Gallbladder (tissue), 1 donor: Measurements from ENCODE around the genes MYH13 and TBC1D26.

DNA sequence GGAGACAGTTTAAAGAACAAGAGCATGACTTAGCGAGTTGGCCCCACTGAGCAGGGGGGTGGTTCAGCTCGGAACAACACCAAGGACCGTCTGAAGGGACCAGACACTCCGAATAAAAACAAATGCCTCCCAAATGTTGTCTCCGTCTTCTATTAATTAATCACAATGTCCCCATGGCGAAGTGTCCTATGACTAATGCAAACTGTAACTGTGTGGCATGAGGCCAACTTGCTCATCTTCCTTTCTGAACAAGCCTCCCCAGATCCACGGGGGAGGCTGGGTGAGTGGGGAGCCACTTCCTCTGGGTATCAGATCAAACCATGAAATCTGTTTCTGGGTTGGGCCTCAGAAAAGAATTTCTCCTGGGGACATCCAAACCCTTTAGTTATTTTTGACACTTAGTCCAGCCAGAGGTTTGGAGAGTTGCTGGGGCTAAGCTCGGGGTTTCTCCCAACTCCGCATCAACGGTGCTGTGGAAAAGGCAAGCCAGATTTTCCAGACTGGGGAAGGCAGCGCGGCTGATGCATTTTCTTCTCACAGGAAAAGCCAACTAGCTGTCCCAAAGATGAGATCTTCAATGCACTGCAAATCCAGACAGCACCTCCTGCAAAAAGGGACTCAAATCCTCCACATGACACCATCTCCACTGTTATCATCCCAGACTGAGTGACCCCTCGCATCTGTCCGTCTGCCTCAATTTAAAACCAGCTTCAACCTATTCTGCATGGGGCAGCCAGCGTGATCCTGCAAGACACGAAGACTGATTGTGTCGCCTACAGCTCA, 62.3 kb downstream of the GAS7 start:
- PRO-cap, result bidirectional peak, plus-strand start at position 261 of the sequence, minus-strand start at position 92 of the sequence

- PRO-cap, result no peak
These were observed at the start of gene MYH13 for GRCh38 chr17:10372815-10373398. MYH13 (minus strand) TSS chr17:10373006.

DNA sequence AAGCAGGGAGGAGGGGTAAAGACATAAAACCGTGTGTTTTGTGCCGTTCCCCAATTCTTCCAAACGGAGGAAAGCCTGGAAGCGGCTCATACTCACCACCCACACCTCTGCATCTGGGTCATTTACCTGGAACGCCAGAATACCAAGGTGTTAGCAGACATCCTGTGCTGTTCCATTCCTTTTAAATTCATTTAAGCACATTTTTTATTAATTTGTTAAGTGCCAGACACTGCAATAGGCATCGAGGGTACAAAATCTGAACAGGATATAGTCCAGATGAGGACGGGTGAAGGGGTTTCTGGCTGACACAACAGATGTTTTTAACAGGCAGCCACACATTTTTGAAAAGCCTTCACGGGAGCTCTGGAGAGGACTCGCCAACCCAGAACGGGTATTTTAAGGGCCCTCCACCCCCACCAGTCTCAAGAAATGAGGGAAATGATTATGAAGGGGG, 861 bp downstream of the TMEM220 start:
- PRO-cap, result no peak

DNA sequence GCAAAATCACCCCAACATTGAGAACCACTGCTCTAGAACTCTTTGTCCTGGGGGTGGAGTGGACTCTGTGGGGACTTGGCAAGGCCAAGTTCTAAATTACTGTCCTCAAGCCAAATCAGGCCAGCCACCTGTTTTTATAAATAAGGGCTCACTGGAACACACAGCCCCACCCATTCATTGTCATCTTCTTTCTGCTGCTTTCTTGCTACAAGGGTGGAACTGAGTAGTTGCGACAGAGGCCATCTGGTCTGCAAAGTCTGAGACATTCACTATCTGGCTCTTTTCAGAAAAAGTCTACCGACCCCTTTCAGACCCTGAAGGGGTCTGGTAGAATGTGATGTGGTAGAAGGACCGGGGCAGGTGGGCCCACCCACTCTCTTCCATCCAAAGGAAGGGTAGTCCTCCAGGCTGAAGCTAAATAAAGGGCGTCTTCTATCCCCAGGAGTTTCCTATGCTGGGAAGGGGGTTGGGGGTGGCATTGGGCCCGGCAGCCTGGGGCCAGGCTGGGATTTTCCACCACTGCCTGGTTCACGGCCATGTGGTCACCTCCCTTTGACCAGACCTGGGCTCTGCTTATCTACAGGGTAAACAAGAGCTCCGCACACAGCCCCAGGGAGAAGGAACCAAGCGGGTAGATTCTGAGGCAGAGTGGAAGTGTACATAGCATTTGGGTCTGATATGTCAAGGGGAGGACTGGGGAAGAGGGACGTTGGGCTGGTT, 27.0 kb upstream of the TMEM220 start:
- PRO-cap, result no peak

DNA sequence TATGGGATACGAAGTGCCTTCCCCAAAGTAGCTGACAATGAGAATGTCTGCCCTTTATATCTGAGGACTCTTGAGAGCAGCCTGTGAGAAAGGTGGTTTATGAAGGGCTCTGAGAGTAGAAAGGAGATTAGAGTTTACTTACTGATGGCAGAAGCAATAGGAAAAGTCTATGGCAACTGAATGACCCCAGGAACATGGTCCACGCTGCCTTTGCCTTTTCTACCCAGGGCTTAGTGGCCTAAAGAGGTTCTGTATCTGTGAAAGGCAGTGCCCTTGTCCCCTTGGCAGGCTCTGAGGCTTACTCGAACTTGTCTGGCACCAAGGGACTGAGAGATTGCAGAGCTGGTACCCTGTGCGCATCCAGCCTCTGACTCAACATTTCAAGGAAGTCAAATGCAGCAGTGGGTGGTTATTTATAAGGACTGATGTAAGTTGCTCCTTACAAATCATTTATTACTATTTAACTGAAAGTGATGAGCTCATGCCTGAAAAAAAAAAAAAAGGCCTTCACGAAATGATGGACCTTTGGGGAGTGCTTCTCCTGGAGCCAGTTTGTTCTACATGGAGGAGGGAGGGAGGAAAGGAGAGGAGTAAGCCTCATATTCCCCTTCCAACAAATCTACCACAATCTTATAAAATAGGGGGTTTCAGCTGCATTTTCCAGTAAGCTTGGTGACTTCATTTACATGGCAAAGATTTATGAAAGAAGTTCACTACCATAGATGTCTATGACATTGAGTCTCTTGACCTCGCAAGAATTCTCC, 299.8 kb upstream of the MYOCD start:
- PRO-cap, result no peak

DNA sequence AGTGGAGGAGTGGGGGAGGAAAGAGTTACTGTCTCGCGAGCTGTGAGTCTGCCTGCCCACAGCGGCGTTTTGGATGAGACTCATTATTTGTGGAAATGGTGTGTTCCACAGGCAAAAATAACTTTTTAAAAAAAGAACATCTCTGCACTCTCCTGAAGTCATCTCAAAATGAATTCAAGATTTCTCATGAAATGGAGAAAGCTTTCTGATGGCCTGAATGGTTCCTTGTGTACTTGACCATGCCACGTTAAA, 34.5 kb upstream of the MYOCD start:
- PRO-cap, result no peak

GRCh38 chr17:12790718-12790933, 1.3 kb downstream of the ARHGAP44 start:
- PRO-cap, result no peak

DNA sequence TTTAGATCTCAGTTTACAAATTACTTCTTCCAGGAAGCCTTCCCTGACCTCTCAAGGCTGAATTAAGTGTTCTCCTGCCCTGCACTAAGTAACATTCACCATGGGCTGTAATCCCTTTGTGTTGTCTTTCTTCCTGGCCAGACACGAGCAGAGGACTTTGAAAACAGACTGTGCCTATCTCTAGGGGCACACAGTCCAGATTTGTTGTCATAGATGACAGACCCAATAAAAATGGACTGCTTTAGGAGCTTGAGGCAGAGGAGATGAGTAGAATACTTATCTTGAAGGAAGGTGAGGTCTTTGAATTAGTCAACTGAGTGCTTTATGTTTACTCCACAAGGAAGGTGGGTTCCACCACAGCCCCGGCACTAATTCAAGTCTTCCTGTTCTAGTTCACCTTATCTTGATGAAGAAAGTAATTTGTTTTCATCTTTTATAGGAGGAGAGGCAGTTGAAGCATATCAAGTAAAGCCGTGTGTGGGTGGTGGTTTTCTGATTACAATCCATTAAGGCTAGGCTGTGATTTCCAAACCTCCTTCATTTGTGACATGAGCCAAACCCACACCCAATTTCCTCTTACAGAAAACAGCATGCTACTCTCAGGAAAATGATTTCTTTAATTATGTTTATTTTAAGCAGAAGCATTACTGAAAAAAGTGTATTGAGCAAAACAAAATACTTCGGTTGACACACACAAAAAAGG, 35.6 kb downstream of the CDRT15 start:
- PRO-cap, result no peak

GRCh38 chr17:14301793-14302408, 1.0 kb downstream of the HS3ST3B1 start:
- PRO-cap, result no peak

DNA sequence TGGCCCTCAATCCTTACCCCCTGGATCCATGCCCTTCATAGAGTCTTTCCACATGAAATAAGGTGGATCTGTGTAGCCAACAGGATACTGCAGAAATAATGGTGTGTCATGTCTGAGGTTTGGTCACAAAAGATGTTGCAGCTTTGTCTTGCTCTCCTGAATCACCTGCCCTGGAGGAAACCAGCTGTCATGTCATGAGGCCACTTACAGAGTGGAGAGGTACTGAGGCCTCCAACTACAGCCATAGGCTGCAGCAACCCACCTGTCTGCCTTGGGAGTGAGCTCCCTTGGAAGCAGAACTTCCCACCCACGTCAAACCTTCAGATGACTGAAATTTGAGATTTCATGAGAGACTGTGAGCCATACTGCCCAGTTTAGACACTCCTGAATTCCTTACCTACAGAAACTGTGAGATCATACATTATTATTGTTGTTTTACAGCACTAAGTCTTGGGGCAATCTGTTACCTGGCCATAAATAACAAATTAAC, 475.9 kb downstream of the HS3ST3B1 start:
- PRO-cap, result no peak

DNA sequence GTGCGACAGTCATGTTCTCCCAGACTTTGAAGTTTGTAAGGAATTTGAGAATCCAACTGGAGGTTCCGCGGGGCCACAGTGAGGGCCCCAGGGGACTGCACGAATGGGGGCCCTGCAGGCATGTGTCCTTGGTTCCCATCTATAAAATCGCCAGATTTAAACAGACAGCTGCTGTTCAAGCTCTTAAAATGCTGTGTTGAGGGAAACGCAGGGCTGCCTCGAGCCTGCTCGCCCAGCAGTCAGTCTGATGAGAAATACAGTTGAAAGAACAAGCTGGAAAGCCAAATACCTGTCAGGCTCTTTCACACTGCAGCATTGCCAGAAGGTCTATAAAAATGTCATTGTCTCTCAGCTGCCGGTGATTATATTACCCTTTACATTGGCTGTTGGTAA, 152.0 kb downstream of the PMP22 start:
- PRO-cap, result no peak

- PRO-cap, result no peak
These were observed 669 bp downstream of the PMP22 start for GRCh38 chr17:15264411-15264903.

GRCh38 chr17:15433274-15433758, 34.1 kb downstream of the CDRT4 start:
- PRO-cap, result no peak

- PRO-cap, result bidirectional peak, plus-strand start at chr17:15475905, minus-strand start at chr17:15475733
These were observed 8.2 kb upstream of the CDRT4 start for GRCh38 chr17:15475313-15476242.

DNA sequence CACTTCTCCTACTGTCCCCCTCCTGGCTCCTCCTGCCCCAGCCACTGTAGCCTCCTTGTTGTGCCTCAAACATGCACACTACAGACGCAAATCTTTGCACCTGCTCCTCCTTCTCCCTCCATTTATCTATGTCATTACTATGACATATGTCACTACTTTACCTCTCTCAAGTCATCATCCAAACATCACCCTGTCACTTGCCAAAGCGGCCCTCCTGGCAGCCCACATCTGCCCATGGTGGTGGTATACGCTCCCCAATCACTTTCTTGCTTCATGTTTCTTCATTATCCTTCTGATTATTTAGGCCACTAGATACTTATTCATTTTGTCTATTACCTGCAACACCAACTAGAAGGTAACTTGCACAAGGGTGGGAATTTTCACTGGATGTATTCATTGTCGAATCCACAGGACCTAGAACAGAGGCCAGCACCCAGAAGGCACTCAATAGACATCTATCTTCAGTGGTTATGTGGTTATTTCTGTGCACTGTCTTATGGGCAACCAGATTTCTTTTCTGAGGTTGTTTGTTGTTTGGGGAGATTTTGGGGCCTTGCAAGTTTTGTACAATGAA, 20.2 kb upstream of the CDRT4 start:
- PRO-cap, result no peak

GRCh38 chr17:15732028-15732567, at the start of gene TBC1D26:
TBC1D26 (plus strand) TSS chr17:15732283.
- PRO-cap, result no peak

GRCh38 chr17:15782786-15783291, 50.8 kb downstream of the TBC1D26 start:
- PRO-cap, result unidirectional peak, plus-strand start at chr17:15782981; unidirectional peak, plus-strand start at chr17:15783015

DNA sequence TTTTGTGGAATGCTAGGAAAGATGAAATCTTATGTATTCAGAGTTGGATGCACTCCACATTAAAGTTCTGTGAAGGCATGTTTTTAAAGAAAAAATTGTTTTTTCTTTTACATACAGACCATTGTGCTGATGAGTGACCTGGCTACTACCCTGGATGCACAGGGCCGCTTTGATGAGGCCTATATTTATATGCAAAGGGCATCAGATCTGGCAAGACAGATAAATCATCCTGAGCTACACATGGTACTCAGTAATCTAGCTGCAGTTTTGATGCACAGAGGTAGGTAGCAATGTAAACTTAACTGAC, 26.8 kb downstream of the TTC19 start:
- PRO-cap, result no peak

DNA sequence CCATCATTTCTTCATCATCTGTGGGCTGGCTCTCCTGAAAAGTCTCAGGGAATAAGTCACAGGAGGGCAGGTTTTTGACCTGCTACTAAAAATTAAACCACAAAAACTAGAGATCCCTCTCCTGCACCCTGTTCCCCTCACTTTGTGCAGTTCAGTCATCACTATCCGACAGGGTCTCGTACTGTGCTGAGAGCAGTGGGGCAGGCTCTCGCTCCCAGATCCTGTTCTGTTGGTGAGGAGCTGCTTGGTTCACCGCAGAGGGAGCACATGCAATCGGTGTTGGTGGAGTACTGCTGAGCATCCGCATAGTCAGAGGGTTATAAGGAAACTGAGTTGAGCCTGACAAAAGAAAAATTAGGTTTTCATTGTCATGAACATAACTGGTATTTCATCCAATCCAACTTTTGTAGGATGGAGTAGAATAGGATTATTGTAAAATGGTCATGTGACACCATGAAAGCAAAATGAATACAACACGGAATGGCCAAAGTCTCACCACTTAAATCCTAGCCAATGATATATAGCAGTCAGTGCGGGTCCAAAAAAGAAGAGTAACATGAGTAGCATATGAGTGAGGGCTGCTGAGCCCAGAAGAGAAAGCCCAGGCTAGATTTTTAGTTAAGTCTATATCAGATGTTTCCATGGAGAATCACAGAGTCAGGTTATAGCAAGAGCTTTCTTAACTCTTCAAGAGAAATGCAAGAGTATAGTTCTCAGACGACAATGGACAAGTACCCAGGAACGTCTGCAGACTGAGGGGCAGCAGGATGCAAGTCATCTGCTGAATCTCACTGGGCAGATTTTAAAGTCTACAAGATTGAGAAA, 32.7 kb downstream of the TTC19 start:
- PRO-cap, result no peak

DNA sequence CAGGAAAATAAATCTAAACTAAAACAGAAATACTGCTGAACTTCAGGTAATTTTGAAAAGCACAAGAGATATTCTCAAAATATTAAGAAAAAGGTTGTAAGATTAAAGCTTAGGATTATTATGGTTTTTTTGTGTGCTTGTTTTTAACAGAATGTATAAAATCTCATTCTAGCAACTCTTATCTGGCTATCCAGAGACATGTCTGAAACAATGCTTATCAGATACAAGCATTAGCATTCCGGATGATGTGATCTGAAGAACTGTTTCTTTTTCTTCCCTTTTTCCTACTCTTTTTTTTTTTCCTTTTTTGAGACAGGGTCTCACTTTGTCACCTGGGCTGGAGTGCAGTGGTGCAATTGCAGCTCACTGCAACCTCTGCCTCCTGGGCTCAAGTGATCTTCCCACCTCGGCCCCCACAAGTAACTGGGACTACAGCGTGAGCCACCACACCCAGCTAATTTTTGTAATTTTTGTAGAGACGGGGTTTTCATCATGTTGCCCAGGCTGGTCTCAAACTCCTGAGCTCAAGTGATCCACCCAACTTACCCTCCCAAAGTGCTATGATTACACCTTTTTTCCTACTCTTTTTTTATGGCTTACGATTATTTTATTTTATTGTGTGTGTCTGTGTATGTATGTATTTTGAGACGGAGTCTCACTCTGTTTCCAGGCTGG, 38.7 kb downstream of the TTC19 start:
- PRO-cap, result no peak